Neural cell (in vitro differentiated cells): ENCODE measurements around the genes TRAPPC2B, ZNF548 and ZNF549.

- RAMPAGE, long total RNA: no peak
These were observed 6.5 kb upstream of the ZNF835 start for GRCh38 chr19:56678196-56678406.

GRCh38 chr19:56795363-56795718 lies 45.2 kb downstream of the PEG3 start:
- RAMPAGE, long total RNA: no peak

DNA sequence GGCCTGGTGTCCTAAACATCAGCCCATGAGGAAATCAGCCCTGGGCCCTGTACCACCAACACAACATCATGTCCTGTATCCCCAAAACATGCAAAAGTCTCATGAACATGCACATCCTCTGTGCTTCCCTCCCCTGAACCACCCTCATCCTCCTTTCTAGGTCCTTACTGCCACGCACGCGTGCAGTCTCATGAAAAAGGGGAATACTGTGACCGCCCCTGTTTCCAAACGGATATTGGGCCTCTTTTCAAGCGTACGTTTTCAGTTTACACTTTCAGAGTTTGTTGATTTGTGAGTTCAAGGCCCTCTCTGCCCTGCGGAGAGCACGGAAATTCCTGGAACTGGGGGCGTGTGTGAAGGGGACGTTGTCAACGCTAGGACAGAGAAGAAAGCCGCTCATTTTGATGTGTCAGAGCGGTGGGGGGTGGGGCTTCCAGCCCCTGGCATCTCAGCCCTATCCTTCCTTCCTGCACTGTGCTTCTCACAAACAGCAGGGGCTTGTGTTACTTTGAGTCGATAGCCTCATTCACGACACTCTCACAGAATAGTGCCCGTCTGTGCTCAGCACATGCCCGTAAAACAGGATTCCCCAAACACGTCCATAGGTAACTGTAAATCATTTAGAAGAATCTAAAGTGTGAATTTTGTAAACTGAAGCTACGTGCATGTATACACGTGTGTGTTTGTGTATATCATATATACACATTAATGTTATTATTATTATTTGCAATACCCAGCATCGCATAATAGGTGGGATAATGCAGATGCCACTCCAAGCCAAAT lies 137.6 kb upstream of the PEG3 start:
- RAMPAGE, long total RNA: no peak

DNA sequence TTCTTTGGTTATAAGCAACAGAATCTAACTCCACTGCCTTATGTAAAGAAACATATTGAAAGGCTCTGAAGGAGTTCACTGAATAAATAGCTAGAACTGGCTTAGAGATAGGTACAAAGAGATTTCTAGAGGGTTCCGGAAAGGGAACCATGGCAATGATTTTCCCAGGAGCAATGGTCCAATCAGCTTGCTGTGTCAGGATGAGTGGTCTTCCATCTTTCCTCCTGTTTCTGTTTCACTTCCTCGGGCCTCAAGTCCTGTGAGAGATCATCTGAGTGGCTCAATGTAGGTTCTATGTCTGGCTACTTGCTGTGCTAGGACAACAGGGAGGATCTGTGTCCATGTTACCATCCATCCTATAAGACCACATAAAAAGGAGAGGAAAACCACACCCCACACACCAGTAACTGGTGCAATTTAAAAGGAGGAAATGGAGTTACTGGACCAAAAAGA lies 2.1 kb downstream of the AURKC start:
- RAMPAGE, long total RNA: no peak

DNA sequence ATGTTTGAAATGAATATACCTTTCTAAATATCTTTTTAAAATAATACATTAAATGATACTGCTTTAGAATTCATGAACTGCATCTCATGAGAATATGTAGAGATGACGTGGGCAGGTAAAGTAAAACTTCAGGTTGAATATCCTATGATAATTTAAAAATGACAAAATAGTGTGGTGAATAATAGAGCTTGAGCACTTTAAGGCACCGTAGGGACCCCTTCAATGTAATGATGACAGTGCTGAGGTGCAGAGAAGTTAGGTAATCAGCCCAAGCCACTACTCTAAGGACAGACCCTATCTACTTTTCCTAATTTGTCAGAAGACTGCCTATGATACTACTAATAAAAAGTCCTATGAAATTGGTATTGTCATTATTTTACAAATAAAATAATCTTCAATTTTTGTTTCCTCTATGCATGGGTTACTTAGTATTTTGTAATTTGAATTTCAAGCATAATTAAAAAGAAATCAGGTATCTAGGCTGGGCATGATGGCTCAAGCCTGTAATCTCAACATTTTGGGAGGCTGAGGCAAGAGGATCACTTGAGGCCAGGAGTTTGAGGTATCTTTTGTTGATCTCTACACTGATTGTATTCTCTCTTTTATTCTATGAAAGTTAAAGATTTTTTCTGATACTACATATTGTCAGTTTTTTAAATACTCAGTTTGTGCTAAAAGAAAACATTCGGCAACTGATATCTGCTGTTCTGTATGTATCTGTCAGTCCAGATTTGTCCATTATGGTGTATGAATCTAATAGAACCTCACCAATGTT lies 13.6 kb upstream of the ZNF543 start:
- RAMPAGE, long total RNA: no peak

DNA sequence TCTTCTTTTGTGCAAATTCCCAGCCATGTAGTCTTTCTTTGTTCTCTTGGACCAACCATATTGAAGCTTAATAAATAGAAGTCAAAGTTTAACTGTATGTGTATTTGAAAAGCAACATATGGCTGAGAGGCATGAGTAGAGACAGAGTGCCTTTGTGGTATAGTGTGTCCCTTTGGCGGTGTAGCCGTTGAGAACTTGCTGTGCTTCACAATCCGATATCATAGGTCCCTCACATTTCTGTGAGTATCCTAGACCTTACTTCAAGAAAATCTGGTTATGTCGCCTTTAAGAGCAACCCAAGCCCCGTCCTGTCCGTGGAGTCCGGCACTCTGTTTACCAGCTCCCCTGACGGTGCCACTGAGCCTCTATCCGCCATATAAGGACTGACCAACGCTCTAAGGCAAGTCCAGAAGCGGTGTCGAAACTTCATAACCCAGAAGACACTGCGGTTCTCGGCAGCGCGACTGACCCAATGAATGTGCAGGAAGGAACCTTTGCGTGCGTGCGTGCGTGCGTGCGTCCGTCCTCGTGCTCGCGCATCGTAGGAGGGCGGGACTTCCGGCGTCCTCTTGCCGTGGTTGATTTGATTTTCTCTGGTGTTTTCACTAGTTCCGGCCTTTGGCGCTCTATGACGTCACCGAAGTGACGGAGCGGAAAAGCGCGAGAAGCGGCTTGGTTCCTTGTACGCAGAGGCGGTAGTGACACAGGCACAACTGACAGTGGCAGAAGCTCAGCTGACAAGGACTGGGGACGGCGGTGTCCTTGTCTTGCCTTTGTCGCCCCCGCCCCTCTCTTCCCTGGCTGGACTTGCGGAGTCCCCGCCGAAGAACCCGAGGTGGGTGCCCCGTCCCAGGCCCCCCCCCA lies at the start of gene TRAPPC2B:
TSS of gene TRAPPC2B (plus strand) at position 683 of the 864 bp plus-strand sequence.
- RAMPAGE, long total RNA: start-site peak on the minus strand centred at position 415 of the sequence, 66 bp wide, 6 and 21 reads in 2 replicates; start-site peak on the plus strand centred at position 692 of the sequence, 69 bp wide, 728 and 468 reads in 2 replicates

GRCh38 chr19:57389566-57390194 lies at the start of gene ZNF548:
ZNF548 (plus strand) TSS chr19:57389854.
- RAMPAGE, long total RNA: start-site peak on the minus strand at chr19:57389638-57389714, 12 and 8 reads in 2 replicates; start-site peak on the plus strand at chr19:57389862-57390289, 1,194 and 1,476 reads in 2 replicates

DNA sequence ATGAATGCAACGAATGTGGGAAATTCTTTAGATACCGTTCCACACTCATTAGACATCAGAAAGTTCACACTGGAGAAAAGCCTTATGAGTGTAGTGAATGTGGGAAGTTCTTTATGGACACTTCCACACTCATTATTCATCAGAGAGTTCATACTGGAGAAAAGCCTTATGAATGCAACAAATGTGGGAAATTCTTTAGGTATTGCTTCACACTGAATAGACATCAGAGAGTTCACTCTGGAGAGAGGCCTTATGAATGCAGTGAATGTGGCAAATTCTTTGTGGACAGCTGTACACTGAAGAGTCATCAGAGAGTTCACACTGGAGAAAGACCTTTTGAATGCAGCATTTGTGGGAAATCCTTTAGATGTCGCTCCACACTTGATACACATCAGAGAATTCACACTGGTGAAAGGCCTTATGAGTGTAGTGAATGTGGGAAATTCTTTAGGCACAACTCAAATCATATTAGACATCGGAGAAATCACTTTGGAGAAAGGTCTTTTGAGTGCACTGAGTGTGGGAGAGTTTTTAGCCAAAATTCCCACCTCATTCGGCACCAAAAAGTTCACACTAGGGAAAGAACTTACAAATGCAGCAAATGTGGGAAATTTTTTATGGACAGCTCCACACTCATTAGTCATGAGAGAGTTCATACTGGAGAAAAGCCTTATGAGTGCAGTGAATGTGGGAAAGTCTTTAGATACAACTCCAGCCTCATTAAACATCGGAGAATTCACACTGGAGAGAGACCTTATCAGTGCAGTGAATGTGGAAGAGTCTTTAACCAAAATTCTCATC lies 9.9 kb downstream of the ZNF17 start:
- RAMPAGE, long total RNA: no peak

GRCh38 chr19:57526893-57528247 lies at the start of gene ZNF549:
ZNF549 (plus strand) TSS chr19:57527356.
- RAMPAGE, long total RNA: start-site peak on the plus strand at chr19:57527318-57527447, 279 and 211 reads in 2 replicates

DNA sequence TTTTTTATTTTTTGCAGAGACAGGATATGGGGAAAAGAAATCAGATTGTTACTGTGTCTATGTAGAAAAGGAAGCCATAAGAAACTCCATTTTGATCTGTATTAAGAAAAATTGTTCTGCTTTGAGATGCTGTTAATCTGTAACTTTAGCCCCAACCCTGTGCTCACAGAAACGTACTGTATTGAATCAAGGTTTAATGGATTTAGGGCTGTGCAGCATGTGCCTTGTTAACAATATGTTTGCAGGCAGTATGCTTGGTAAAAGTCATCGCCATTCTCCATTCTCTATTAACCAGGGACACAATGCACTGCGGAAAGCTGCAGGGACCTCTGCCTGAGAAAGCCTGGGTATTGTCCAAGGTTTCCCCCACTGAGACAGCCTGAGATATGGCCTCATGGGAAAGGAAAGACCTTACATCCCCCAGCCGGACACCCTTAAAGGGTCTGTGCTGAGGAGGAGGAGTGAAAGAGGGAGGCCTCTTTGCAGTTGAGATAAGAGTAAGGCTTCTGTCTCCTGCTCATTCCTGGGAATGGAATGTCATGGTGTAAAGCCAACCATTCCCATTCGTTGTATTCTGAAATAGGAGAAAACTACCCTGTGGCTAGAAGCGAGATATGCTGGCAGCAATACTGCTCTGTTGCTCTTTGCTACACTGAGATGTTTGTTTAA lies 1.0 kb upstream of the ZNF587B start:
- RAMPAGE, long total RNA: no peak

GRCh38 chr19:57926987-57927523 lies 8.1 kb downstream of the ZNF418 start:
- RAMPAGE, long total RNA: no peak

DNA sequence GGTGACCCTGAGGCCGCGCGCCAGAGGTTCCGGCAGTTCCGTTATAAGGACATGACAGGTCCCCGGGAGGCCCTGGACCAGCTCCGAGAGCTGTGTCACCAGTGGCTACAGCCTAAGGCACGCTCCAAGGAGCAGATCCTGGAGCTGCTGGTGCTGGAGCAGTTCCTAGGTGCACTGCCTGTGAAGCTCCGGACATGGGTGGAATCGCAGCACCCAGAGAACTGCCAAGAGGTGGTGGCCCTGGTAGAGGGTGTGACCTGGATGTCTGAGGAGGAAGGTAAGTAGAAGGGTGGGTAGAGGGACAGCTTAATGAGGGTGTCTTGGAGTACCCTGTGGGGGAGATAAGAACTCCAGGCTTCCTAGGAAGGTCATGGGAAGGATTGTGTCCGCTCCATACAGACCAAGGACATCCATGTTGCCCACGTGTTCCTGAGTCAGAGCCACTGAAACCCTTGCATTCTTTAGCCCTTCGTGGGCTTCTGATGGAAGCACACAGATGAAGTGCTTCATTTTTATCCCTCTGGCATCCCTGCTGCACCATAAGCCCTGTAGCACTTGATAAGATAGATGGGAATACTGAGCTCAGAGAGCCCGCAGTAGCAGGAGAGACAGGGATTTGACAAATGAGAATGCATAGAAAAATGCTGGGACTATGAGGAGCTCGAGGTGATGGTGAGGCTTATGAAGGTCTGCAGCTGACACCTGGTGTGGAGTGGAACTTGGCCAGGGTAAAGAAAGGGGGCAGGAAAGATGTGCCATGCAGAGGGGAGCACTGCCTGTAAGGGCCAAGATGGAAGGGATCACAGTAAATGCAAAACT lies 21.6 kb upstream of the ZNF544 start:
- RAMPAGE, long total RNA: no peak

- RAMPAGE, long total RNA: no peak
These were observed 301 bp downstream of the ZNF132 start for GRCh38 chr19:58439691-58440012.

GRCh38 chr19:58472860-58473926 lies 3.0 kb upstream of the ZNF446 start:
- RAMPAGE, long total RNA: no peak

- RAMPAGE, long total RNA: no peak
These were observed 4.6 kb downstream of the TRIM28 start for GRCh38 chr19:58548244-58549013.

GRCh38 chr19:58572419-58572899 lies 676 bp downstream of the MZF1 start:
- RAMPAGE, long total RNA: no peak